Neutrophil (primary cell): ENCODE measurements around the gene SCARB1.

- PRO-cap: no peak
These were observed 25.2 kb upstream of the NCOR2 start for GRCh38 chr12:124592439-124593147.

GRCh38 chr12:124603358-124603619 lies 35.9 kb upstream of the NCOR2 start:
- PRO-cap: no peak

- PRO-cap: no peak
These were observed 53.7 kb upstream of the NCOR2 start for GRCh38 chr12:124620928-124621726.

DNA sequence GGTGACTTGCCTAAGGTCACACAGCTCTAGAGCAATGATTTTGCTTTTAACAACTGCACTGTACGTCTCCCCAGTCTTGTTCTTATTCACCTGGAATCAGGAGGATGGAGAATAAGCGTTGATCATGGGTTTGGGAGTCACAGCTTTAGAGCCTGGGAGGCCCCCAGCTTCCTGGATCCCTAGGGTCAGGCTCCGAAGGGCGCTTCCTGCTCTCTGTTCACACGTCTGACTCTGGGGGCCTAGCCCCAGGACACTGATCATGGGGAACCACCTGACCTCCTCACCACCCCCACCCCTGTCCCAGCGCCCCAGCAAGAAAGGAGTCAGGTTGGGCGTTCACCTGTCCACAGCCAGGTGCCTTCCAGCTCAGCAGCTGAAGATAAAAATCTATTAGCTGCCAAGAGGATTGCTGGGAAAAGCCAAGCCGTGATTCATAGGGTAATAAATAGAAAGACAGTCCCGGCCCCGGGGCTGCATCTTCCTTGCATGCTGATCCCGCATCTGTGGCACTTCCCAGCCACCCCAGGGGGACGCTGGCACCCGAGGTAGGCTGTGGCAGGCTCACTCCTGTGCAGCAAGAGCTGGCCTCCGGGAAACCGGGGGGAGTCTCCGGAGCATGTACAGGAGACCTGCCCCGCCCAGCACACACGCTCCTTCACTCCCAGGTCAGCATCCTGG lies 70.1 kb upstream of the NCOR2 start:
- PRO-cap: no peak

- PRO-cap: no peak
These were observed 85.8 kb upstream of the NCOR2 start for GRCh38 chr12:124653104-124653685.

- PRO-cap: no peak
These were observed 101.9 kb upstream of the NCOR2 start for GRCh38 chr12:124669263-124669767.

DNA sequence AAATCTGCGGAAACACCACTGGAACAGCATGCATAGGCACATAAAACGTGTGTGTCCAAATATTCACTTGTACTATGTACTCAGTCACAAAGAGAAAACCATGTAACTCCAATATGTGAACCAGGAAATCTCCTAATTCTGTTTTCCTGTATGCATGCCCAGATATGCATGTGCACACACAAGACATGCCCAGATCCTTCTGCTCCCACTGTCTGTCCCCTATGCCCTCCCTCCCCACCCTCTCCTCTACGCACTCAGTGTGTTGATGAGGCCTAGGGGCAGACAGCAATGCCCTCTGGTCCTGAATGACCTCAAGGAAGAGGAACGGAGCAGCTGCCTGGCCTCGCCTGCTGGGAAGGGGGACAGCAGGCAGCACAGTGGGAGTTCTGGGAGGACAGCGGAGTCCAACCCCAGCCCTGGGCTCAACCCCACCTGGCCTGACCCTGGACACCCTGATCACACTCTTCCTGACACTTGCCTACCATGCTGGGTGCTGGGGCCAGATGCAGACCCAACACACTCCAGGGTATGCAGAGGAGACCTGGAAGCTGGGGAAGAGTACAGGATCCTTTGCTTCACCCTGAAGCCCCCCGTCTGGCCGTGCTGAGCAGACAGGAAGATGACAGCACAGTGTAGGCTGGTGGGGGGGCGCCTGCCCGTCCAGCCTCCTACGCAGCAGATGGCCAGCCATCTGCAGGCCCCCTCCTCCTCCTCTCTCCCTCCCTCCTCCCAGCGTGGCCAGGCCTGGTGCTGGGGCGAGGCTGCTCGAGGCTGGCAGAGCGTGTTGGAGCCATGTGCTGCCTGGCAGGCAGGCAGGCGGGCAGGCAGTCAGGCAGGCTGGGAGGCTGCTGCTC lies 106.6 kb upstream of the NCOR2 start:
- PRO-cap: no peak

- PRO-cap: no peak
These were observed 113.9 kb upstream of the NCOR2 start for GRCh38 chr12:124681114-124681825.

DNA sequence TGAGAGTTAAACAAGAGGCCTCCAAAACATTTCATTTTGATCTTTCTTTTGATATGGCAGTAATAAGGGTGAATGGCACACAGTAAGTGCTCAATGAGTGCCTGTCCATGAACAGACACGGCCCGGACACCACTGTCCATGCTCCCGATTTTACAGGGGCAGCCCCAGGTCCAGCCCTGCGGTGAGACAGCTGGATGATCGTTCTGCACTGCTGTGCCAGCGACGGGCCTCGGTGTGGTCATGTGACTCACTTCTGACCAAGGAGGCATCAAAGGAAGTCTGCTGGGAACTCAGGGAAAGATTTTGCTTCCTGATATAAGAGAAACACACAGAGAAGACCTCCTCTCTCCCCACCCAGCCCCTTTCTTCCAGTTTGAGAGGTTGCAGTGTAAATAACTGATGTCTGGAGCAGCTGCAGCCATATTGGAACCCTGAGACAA lies 126.7 kb downstream of the SCARB1 start:
- PRO-cap: no peak

- PRO-cap: no peak
These were observed 113.7 kb downstream of the SCARB1 start for GRCh38 chr12:124749882-124750536.

- PRO-cap: no peak
These were observed 111.2 kb downstream of the SCARB1 start for GRCh38 chr12:124752191-124753129.

DNA sequence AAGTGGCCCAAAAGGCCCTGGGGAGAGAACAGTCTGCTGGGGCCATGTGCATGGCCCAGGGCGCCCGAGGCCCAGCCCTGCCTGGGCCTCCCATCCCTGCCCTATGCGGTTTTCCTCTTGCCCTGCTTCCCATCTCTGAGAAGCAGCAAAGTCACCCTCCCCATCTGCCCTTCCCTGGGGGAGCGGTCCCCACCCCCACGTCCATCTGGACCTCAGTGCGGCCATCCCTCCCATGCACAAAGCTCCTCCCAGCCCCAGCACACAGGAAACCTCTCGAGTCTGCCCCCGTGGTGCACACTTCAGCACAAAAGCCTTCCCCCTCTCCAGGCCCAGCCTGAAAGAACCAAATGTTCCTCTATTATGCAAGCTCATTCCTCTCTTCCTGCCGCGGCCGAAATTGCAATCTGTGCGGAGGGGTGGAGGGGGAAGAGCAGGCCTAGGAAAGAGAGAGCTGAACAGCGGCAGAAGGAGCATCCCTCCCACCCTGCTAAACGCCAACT lies 108.5 kb downstream of the SCARB1 start:
- PRO-cap: no peak

GRCh38 chr12:124765100-124765921 lies 98.4 kb downstream of the SCARB1 start:
- PRO-cap: no peak

DNA sequence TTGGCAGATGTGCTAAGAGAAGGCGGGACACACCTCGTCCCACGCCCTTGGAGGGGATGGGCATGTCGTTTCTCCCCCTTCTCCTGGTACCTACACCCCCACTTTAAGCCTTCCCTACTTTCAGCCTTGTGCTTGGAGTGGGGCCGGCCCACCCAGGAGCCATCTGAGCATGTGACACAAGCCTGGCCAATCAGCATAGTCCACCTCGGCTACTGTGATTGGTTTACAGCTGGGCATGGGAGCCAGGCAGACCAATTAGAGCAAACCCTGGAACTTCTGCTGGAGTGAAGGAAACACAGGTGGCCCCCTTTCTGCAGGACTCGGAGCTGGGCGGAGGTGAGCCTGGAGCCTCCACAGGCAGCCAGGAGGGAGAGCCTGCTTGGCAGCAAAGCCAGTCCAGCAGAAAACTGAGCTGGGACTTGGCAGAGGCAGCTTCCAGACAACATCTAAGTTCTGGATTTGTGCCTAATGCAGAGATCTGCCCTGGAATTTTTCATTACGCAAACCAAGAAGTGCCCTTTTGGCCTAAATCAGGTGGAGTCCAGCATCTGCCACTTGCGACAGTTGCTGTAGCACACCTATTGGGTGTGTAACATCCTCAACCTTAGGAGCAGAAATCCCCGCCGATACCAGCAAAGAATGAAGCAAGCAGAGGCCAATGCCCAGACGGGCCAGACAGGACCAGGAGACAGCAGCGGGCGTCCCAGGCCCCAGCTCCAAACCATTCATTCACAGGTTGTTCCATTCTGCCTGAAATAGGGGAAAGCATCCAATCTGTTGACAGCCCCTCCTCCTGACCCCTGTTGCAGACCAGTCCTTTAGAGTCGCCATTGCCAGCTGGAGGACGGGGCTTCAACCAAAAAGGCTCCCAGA lies 59.5 kb downstream of the SCARB1 start:
- PRO-cap: no peak

DNA sequence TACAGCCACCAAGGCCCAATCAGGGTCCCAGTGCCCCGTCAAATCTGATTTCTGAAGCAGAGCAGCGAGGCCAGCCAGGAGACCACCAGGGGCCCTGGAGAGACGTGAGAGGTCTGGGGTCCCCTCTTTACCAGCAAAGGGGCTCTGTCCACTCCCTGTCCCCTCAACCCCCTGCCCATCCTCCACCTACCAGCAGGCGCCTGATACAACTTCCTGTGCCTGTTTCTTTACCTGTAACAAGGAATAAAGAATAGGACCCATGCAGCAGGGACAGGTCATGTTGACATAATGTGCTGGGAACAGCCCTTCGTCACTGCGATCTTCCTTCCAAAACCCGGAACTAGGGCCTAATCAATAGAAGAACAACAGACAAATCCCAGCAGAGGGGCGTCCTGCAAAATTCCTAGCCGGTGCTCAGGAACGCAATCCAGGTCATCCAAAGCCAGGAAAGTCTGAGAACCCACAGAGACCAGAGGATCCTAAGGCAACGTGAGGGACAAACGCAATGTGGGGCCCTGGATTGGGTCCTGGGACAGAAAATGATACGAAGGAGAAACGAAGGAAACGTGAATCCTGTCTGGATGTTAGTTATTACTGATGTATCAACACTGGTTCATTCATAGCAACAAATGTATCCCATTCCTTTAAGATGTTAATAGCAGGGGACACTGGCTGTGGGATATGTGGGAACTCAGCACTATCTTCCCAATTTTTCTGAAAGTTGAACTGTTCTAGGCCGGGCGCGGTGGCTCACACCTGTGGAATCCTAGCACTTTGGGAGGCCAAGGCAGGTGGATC lies 32.0 kb downstream of the SCARB1 start:
- PRO-cap: no peak

DNA sequence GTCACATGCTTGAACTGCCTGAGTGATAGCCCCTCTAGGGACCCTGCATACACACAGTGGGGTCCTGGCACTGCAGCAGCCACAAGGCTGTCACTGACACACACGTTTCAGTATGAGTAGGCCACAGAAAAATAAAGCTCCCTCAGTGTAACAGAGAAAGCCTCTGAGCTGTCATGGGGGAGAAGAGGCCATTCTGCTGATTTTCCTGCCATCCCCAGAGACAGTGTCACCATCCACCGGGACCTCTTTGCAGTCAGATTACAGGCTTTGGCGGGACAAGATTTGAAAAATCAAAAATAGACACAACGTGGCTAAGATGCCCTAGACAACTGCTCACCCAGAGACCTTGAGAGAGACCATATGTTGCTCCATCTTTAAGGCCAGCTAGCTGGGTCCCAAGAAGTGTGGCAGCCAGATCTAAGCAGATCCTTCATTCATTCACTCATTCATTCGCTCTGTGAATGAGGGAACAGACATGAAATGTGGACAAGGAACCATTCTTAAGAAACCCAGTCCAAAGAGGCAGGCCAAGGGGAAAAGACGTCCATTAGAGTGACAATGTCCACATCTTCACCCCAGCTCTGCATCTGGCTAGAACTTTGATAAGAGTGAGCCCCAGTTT lies 1.5 kb downstream of the SCARB1 start:
- PRO-cap: no peak

DNA sequence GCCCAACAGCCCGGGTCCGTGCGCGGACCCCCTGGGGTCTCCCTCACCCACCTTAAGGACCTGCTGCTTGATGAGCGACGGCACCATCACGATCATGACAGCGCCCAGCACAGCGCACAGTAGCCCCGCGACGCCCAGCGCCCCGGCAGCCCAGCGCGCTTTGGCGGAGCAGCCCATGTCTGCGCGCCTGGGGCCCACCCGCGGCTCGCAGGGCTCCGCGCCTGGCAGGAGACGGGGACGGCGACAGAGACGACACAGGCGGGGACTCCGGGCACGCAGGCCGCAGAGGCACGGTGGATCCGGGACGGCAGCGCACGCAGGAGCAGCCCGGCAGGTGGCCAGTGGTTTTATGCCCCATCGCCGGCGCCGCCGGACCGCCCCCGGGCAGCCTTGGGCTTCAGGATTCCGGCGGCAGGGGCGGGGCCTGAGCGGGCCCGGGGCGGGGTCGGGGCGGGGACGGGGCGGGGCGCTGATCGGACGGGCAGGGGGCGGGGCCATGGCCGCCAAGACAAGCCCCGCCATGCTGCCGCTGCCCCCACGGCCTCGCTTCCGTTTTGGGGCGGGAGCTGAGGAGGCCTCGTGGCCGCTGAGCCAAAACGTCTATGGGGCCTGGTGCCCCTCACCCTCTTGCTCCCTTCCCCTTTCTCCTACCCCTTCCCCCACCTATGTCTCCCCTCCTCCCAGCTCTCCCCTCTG lies at the start of gene SCARB1:
Gene SCARB1 (minus strand): TSS at position 321 of the 696 bp plus-strand sequence.
- PRO-cap: no peak

DNA sequence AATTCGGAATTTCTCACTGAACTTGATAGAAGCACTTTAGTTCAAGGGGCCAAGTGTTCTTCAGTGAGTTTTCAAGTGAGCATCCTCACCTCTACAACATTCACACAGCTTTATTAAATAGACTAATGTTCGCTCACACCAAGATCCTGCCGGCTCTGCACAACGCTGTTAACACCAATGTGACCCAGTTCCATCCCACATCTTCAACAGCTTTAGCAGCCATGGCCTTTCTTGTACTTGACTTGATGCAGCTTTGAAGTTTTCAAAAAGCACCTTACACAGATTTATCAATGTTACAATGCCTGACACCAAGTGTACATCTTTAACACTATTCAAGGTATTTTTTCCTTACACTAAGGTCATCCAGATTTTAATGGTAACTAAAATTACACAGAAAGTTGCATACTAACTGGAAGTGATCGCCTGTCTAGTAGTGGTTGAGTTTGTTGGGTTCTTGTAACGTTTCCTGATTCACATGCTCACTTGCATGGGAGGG lies 4.4 kb downstream of the UBC start:
- PRO-cap: no peak

- PRO-cap: no peak
These were observed 60.1 kb downstream of the TMEM132B start for GRCh38 chr12:125246051-125247002.

DNA sequence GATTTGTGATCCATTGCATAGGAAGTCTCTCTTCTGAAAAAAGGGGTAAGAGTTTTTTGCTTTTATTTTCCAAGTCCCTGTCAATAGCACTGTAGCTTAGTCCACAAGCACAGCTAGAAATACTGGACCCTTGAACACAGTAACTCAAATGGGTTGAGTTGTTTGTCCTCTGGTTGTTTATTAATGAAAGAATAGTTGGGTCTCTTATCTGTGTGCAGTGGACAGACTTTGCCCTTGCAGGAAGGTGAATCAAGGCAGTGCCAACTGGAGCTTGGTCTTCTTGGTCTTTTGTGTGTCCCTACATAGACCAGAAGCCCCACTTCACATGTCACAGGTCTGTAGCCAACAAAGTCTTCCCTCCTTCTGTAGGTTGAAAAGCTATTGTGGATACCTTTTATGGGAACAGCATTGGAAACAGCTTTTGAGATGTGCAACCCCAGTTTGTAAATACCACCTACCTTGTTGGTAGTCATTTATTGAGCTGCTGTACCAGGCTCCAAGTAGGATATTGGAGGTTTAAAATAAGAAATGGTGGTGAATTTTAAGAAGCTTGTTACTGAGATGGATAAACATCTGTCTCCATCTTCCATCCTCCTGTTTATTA lies 201.1 kb downstream of the TMEM132B start:
- PRO-cap: no peak